Mesangial cell (primary cell): Measurements from ENCODE around the gene ISM1.

DNA sequence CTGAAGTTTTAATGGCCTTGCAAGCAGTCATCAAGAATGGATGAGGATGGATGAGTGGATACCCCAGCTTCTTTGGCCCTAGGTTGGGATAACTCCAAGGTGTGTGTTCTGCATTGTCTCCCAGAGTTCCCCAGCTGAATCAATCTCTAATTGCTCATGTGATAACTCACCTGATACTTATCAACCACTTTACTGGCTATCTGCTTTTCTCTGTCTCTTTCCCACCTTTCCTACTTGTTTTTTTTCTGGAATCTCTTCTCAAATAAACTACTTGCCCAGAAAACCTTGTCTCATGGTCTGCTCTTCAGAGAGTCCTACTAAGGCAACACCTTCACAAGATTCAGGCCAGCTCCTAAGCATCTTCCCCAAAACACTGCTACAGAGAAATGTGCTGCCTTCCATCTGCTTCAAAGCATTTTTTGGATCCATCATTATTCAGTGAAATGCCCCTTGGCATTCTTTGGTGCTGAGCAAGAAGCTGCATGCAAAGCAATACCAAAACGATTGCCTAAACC is 93.3 kb downstream of the SNAP25 start:
- RAMPAGE, long total RNA: no peak

GRCh38 chr20:10397709-10397908 is 36.4 kb downstream of the MKKS start:
- RAMPAGE, long total RNA: no peak

DNA sequence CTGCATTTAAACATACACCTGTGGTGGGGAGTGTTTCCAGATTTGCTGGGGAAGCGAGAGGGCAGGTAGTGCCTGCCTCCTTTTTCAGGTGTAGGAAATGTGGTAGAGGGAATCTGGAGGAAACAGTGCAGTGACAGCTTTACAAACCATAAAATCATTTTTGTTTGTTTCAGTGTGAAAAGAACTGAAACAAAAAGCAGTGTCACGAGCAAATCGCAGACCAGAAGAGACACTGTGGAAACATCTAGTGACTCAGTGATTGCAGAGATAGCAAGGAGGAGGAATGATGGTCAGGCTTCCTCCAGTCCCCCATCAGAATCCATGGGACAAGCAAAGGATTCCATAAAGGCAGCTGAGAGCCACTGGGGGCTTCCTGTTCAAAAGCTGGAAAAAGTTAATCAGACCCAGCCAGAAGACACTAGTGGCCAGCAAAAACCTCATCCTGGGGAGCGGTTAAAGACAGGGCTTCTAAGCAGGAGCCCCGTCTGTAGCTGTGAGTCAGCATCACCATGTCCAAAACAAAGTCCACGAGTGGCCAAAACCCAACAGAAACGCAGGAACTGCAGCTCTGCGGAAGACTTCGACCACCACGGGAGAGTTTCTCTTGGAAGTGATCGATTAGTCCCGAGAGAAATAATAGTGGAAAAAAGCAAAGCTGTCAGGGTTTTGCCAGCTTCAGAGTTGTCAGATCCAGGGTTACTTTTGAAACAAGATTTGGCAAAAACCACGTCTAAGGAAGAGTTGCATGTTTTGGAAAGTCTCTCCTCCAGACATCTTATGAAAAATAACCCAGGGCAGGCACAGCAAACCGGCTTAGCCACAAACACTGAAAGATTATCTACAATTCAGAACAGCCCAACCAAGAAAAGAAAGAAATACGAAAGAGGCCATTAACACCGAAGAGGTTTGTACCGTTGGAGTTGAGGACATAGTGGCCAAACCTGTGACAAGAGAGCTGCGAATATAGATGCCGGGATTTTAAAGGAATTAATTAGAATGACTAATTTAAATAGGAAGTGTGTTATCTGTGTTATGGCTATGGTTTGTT is 51.0 kb downstream of the JAG1 start:
- RAMPAGE, long total RNA: no peak

GRCh38 chr20:10649545-10650439 is 24.0 kb downstream of the JAG1 start:
- RAMPAGE, long total RNA: no peak

- RAMPAGE, long total RNA: no peak
Measured at GRCh38 chr20:10653330-10654193, 20.2 kb downstream of the JAG1 start.

DNA sequence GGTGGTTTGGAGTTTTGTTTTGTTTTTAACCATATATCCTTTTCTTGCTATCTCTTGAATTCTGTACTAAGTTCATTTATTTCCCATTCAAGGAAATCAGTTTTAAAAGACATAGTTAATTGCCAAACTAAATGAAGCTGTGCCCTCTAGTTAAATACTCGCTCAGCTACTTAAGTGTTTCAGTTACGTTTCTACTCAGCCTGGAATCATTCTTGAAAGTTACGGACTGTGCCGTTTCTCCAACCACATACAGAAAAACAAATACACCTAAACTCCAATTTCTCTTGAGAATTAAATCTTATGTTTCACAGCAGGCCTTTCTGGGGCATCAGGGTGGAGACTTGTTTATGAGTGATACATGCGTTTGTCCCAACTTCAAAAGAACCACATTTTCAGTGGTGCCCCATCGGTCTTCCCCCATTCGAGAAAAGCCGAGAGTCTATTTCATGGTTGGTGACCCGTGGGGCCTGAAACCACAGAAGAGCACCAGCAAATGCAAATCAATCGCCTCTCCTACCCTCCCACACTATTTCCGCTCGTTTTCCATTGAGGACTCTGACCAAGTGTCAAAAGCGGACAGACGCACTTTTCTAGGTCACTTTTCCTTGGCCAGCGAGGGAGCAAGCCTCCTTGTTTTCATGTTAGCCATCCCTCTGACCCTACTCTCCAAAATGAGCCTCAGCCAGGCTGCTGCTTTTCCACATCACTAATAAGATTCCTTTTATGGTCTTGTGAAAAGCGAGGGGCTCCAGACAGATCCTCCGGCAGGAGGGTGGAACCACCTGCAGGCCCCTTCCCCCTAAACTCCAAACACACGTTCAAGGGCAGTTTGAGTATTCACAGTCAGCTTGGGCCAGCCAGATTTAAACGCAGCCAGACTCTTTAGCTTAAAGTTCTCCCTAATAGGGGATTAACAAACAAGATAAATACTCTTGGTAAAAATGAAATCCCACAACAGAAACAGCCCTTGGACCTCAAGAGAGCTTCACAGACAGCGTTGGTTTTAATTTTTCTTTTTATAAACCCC is 3.1 kb downstream of the JAG1 start:
- RAMPAGE, long total RNA: no peak

DNA sequence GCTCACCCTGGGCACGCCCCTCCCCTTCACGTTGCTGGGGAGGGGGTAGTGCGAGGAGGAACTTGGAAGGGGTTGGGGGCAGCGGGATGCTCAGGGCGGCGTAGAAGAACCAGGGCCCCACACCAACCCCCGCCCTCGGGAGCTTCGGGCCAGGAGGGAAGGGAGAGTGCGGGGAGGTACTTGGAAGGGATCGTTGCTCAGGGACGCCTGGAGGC is 192 bp upstream of the JAG1 start:
- RAMPAGE, long total RNA: no peak

DNA sequence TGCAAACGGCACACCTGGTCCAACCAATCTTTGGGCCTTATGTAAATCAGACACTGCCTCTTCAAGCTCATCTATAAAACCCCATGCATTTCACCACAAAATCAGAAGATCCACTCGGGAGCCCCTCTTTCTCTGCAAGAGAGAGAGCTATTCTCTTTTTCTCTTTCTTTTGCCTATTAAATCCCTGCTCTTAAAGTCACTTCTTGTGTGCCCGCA is 341.9 kb upstream of the JAG1 start:
- RAMPAGE, long total RNA: no peak

DNA sequence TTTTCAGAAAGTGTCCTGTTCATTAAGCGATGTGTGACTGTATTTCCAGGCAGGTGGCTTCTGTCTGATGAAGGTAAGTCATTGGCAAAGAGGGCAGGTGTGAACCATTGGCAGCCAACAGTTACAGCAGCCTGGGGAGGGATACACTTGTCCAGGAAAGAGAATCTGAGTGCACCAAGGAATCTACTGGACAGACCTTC is 130.5 kb downstream of the BTBD3 start:
- RAMPAGE, long total RNA: no peak

DNA sequence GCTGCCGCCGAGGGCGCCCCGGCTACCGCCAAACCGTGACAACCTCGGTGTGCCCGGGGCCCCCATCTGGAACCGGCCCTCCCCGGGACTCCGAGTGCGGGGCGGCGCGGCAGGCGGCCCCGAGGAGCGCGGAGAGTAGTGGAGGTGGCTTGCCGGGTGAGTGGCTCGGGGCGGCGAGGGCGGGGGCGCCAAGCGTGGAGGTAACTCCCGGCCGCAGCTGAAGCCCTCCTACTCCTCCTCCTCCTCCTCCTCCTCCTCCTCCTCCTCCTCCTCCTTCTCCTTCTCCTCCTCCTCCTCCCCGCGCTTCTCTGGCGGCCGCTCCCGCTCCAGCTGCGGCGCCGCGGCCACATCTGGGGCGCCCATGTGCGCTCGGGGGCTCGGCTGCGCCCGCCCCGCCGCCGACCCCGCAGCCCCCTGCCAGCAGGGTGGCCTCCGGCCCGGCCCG is at the start of gene ISM1:
Gene ISM1, plus strand, starts transcription at position 286 of the 445 bp plus-strand sequence.
- RAMPAGE, long total RNA: no peak

GRCh38 chr20:13267119-13267679 is 46.1 kb downstream of the ISM1 start:
- RAMPAGE, long total RNA: no peak

DNA sequence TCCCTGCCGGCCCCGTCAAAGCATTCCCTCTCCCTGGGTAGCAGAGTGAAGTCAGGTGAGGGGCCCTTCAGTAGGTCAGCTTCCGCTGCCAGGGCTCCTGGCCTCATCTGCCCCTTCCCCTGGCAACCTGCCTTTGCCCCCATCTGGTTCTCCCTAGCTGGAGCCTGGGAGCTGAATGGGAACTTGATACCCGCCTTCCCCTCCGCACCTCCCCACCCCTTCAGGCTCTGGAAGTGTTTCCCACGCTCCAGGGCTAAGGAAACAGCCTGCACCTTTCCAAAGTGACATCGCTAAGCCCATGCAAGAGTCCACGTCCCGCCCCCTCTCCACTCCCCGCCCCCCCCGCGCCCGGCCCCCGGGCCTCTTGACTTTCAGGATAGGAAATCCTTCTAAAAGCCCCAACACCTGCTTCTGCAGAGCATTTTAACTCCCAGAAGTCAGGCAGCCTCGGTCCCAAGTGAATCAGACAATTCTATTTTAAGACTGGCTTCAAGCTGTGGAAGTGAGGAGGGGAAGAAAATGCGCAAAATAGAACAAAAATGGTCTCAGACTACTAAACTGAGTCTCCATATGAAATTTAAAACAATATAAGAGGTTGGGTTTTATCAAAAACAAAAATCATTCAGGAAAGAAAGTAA is 53.4 kb downstream of the ISM1 start:
- RAMPAGE, long total RNA: no peak

DNA sequence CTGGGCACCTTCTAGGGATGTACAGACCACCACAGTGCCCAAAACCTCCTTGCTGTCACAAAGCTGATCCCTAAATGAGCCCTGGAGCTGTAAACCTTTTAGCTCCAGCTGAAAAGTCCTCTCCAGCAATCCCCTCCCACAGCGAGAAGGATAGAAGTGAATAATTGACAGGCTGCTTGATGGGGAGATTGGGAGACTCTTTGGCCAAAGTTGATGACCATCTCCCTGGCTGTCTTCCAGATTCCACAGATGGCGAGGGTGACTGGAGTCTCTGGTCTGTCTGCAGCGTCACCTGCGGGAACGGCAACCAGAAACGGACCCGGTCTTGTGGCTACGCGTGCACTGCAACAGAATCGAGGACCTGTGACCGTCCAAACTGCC is 67.2 kb downstream of the ISM1 start:
- RAMPAGE, long total RNA: no peak

- RAMPAGE, long total RNA: no peak
Measured at GRCh38 chr20:13290724-13291102, 69.6 kb downstream of the ISM1 start.

DNA sequence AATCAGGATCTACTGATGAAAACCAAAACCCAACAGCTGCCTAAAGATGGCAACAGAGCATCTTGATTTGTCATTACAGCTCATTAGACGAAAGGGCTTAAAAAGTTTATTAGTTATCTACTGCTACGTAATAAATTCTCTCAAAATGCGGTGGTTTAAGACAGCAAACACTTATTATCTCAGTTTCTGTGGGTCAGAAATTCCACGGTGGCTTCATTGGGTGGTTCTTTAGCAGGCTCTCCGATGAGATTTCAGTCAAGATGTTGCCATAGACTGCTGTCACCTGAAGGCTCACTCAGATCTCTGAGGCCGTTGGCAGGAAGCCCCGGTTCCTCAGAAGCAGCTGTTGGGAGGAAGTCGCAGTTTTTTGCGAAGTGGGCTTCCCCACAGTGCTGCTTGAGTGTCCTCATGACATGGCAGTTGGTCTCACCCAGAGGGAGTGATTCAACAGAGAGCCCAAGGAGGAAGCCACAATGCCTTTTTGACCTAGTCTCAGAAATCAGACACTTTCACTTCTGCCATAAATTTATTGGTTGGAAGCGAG is 208.5 kb downstream of the TASP1 start:
- RAMPAGE, long total RNA: no peak

- RAMPAGE, long total RNA: no peak
Measured at GRCh38 chr20:13692970-13693494, 54.3 kb upstream of the TASP1 start.

GRCh38 chr20:13774905-13775393 is 9.8 kb downstream of the ESF1 start:
- RAMPAGE, long total RNA: no peak

- RAMPAGE, long total RNA: no peak
Measured at GRCh38 chr20:13851508-13851867, 66.7 kb downstream of the NDUFAF5 start.

DNA sequence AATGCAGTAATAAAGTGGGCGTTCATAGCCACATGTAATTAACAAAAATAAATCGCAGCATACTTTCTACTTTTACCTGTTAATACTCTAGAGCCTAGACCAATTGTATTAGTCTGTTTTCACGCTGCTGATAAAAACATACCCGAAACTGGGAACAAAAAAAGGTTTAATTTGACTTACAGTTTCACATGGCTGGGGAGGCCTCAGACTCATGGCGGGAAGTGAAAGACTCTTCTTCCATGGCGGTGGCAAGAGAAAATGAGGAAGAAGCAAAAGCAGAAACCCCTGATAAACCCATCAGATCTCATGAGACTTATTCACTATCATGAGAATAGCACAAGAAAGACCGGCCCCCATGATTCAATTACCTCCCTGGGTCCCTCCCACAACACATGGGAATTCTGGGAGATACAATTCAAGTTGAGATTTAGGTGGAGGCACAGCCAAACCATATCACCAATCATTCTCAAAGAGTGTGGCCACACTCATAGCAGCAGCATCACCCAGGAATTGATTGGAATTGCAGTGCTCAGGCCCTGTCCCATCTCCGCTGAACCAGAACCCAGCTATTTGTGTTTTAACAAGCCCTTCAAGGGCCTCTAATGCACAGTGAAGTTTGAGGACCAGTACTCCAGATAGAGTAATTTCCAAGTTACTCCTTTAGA is 650.1 kb downstream of the KIF16B start:
- RAMPAGE, long total RNA: no peak

DNA sequence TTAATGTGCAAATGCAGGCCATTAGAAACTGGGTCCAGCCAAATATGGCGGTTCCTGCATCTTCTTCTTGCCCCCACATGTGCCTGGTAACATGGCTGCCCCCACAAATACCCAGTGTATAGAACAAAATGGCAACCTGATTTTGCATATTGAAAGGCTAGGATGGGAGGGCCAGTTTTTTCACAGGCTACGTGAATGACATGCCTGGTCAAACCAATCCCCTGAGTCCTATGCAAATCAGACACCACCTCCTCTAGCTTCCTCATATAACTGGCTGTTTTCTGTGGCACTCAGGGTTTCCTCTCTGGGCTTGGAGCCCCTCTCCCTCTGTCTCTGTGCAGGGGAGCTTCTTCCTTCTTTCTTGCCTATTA is 372.1 kb downstream of the KIF16B start:
- RAMPAGE, long total RNA: no peak